ENCODE measurements around a stretch of chr20.

GRCh38 chr20:48758178-48758639, 69.6 kb downstream of the PREX1 start:
- PRO-cap: no peak

DNA sequence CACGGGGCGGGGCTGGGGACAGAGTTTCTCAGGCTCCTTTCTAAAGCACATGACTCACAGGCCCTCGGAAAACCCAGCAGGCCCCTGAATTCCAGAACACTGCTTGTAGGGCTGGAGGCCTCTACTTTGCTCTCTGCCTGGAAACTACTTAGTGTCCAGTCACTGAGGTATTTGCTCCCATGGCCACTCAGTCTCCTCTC, 51.4 kb downstream of the PREX1 start:
- PRO-cap: no peak

- PRO-cap: bidirectional peak, plus-strand start at chr20:49188551, minus-strand start at chr20:49188335
Measured at GRCh38 chr20:49188491-49188887, 355 bp upstream of the STAU1 start.

GRCh38 chr20:49466228-49466623, 16.2 kb downstream of the KCNB1 start:
- PRO-cap: no peak

DNA sequence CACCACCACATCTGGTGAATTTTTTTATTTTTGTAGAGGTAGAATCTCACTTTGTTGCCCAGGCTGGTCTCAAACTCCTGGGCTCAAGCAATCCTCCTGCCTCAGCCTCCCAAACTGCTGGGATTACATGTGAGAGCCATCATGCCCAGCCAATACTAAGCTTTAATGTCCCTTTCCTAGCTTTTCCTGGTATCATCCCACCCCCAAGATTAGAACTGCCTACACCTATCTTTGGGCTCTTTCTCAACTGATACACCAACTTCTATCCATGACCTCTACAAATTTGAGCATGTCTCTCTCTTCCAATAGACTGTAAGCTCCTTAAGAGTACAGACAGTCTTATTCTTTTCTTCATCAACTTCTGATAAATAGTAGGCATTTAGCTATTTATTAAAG, 44.7 kb downstream of the B4GALT5 start:
- PRO-cap: no peak

- PRO-cap: no peak
Measured at GRCh38 chr20:49704953-49705898, 8.5 kb downstream of the B4GALT5 start.

GRCh38 chr20:49789838-49790787, 22.5 kb upstream of the SLC9A8 start:
- PRO-cap: no peak

DNA sequence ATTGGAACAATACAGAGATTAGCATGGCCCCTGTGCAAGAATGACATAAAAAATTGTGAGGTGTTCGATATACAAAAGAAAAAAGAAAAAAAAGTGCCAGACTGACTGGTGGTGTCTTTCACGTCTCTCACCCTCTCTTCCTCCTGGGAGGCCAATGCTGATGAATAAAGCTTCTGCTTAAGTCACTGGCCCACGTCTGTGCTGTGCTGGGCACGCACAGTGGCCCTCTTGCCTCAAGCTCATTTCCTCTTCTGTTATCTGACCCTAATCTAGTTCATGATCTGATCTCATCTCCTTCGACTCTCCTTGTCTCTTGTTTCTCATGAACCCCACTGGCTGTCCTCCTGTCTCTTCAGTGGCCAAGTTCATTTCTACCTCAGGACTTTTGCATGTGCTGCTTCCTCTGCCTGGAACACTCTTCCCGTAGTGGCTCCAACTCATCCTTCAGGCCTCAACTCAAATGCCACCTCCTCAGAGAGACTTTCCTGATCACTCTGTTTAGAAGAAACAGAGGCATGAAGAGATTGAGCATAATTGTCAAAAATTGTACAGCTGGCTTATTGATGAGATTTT, 17.7 kb upstream of the SLC9A8 start:
- PRO-cap: no peak

DNA sequence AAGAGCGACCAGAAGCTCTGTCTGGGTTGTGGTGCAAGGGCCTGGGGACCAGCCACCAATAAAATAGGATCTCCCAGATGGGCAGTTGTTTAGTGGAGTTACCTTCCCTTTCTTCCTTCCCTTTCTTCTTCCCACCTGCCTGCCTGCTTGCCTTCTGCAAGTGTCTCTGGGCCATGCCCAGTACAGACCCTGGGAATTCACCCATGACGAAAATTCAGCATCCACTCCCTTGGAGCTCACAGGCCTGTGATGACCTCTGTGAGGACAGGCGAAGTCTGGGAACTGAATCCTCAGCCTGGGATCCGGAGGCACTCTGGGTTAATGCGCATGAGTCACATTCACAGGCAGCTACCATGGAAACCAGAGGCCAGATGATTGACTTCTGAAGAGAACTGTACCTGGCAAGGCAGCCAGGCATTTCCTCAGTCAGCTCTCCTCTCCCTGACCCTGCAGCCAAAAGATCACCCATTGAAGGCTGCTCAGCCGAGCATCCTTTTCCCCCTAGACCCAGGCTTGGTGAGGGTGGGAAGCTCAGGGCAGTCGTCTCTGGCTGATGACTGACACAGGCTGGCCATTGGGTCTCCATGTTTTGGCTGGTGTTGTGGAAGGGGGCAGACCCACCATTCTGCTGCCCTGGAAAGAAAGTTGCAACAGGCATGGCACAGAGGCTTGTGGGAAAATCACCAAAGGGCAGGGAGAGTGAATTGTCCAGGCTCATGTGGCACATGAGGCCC, 41.1 kb downstream of the SLC9A8 start:
- PRO-cap: no peak

- PRO-cap: no peak
Measured at GRCh38 chr20:49890027-49890696, 25.2 kb downstream of the SPATA2 start.

GRCh38 chr20:49923485-49924004, 8.2 kb upstream of the SPATA2 start:
- PRO-cap: no peak

DNA sequence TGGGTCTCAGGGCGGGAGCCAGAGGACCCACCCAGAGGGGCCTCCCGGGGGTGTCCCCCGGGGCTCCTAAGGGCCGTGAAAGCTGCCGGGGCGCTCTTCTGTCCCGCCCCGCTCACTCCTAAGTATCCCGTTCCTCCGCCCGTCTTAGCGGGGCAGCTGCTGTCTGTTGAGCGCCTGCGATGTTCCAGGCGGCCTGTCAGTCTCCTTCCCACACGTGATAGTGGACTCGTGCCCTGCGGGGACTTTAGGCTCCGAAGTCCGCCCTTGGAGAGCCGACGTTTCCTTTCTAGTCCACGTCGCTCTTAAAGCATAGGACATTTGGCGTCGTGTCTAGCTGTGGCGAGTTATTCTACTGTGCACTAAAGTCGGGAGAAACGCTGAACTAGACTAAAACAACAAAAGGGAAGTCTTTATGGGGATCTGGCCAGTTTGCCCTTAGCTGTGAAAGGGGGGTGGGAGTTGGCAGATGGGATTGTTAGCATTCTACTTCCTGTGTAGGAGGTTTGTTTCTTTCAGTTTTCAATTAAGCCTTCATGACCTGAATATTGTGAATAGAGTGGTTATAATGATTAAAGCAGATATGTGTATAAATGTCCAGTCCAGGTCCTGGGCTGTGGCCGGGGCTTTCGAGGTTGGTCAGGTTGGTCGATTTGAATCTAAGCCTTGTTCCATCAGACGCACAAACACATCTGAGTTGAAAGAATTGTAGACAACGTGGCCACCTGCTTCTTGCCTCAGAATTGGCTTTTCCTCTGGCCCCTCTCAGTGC, 608 bp downstream of the RNF114 start:
- PRO-cap: no peak

- PRO-cap: no peak
Measured at GRCh38 chr20:49989020-49990201, 6.6 kb downstream of the SNAI1 start.

- PRO-cap: no peak
Measured at GRCh38 chr20:50047003-50047537, 64.3 kb downstream of the SNAI1 start.

- PRO-cap: no peak
Measured at GRCh38 chr20:50122841-50123546, 10.0 kb upstream of the UBE2V1 start.

- PRO-cap: no peak
Measured at GRCh38 chr20:50187381-50188051, 3.1 kb upstream of the CEBPB start.

DNA sequence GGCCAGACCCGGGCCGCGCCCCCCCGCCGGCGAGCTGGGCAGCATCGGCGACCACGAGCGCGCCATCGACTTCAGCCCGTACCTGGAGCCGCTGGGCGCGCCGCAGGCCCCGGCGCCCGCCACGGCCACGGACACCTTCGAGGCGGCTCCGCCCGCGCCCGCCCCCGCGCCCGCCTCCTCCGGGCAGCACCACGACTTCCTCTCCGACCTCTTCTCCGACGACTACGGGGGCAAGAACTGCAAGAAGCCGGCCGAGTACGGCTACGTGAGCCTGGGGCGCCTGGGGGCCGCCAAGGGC, 505 bp downstream of the CEBPB start:
- PRO-cap: no peak

DNA sequence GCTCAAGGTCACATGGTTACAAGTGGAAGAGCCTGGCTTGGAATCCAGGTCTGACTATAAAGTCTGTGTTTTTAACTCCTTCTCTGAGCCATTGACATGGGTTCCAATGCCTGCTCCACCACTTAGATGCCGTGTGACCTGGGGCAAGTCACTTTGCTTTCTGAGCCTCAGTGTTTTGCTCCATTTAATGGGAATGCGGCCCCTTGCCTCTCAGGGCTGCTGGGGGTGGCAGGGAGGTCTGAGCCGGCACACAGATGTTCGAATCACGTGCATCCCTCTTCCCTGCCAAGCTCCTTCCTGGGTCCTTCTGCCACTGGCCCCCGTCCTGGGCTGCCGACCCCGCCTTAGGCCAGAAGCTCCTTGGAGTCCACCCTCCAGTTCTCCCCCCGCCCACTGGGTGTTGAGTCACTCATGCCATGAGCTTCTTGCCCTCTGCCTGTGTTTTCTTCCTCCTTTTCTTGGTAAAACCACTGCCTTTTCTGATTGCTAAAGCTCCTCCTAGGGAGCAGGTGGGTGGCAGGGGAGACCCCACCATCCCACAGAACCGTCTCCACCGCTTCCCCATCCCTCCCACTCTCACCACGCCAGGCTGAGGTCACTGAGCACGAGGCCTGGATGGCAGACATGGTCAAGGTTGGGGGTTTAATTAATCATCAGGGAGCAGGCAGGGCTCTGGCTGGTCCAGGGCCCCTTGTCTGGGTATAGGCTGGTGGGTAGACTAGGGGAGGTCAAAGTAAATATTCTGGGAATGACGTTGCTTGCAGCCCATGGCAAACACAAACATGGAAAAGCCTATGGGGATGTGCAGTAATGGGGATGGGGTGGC, 35.8 kb downstream of the CEBPB start:
- PRO-cap: no peak

GRCh38 chr20:50259660-50260444, 69.2 kb downstream of the CEBPB start:
- PRO-cap: no peak

- PRO-cap: no peak
Measured at GRCh38 chr20:50266784-50267909, 76.5 kb downstream of the CEBPB start.